Ovary (tissue), 7 donors: ENCODE results near the gene LNP1.

- PRO-cap, 7 experiments = peak in 5 of 7 experiments; most common plus-strand start chr3:100041670 (in 4); most common minus-strand start chr3:100041473 (in 3)
- RAMPAGE, long total RNA, 2 experiments = start-site peak on the minus strand in 1 of 2 experiments, at chr3:100041442-100041478 at its widest, 25 reads per replicate
These were observed 73.0 kb downstream of the FILIP1L start for GRCh38 chr3:100041231-100041831.

- PRO-cap, 7 experiments = no peak in any of the 7 experiments
- RAMPAGE, long total RNA, 2 experiments = no peak in any of the 2 experiments
These were observed 34.1 kb upstream of the TBC1D23 start for GRCh38 chr3:100226530-100227155.

GRCh38 chr3:100269671-100270377, 9.0 kb downstream of the TBC1D23 start:
- PRO-cap, 7 experiments = no peak in any of the 7 experiments
- RAMPAGE, long total RNA, 2 experiments = no peak in any of the 2 experiments

DNA sequence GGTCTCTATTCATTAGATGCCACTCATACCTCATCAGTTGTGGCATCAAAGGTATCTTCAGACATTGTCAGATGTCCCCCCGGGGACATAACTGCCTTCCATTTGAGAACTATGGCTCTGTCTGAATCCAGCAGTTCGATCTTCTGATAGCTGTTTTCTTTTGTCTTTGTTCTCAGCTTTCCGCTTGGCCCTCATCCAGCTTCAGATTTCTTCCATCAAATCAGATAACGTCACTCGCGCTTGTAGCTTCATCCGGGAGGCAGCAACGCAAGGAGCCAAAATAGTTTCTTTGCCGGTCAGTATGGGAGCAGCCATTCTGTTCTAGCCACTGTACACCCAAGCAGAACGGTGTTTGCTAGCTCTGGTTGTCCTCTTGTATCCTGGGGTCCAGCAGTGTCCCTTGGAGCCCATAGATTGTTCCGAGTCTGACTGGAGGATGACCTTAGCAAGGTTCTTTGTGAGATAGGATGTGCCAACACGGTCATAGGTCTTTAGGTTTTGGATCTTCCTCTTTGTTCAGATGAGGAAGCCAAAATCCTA, 4.4 kb downstream of the NIT2 start:
- PRO-cap, 7 experiments = no peak in any of the 7 experiments
- RAMPAGE, long total RNA, 2 experiments = no peak in any of the 2 experiments

DNA sequence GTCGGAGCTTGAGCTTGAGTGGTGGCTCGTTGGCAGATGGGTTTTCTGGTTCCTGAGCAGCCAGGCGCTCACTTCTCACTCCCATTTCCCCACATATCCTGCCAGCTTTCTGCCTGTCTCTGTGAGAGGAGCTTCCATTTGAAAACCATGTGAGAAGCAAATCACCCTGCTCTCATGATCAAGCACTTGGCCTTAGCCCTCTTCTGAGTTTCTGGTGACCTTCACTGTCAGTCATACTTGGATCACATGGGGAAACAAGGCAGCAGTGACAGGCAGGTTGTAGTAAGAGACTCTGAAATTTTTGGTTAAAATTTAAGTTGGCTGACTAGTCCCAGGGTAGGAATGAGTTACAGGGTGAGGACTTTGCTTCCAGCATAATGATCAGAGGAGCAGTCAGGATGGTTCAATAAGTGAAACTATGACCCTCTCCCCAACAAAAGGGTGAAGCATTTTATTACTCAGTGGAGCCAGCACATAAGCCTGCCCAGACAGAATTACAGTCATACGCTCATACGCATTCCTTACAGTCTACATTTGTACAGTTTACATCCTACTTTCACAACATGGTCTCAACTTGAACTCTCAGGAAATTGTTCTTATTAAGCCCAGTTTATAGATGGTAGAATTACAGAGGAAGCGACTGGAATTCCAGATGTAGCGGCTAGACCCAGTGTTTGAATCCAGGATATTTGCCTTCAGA, 18.1 kb downstream of the NIT2 start:
- PRO-cap, 7 experiments = no peak in any of the 7 experiments
- RAMPAGE, long total RNA, 2 experiments = no peak in any of the 2 experiments

DNA sequence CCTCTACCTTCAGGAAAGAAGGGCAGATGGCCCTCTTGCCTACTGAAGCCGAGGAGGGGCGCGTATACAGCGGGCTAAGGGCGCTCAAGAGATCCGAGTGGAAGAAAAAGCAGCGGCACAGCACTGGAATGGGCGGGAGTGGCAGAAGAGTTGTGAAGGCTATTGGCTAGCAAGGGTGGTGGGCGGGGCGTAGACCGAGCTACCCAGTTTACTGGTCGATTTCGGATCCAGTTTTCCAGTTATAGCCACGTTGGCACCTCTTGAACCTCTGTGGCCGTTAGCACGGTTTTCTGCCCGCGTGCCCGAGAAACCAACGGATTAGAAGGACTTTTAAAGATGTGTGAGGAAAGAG, at the start of gene LNP1:
LNP1 (plus strand) TSS at position 230 of the 352 bp plus-strand sequence.
- PRO-cap, 7 experiments = peak in 7 of 7 experiments; most common plus-strand start position 230 of the sequence (in 7); most common minus-strand start position 99 of the sequence (in 4)
- RAMPAGE, long total RNA, 2 experiments = start-site peak on the plus strand in 1 of 2 experiments, centred at position 262 of the sequence, 21 reads per replicate

- PRO-cap, 7 experiments = no peak in any of the 7 experiments
- RAMPAGE, long total RNA, 2 experiments = no peak in any of the 2 experiments
These were observed 26.8 kb upstream of the TFG start for GRCh38 chr3:100682312-100683018.

GRCh38 chr3:100982580-100983114, 10.6 kb downstream of the ABI3BP start:
- PRO-cap, 7 experiments = peak in 1 of 7 experiments; most common plus-strand start chr3:100983008 (in 1); most common minus-strand start chr3:100982916 (in 1)
- RAMPAGE, long total RNA, 2 experiments = no peak in any of the 2 experiments

GRCh38 chr3:101567253-101568151, 5.8 kb downstream of the TRMT10C start:
- PRO-cap, 7 experiments = no peak in any of the 7 experiments
- RAMPAGE, long total RNA, 2 experiments = no peak in any of the 2 experiments

DNA sequence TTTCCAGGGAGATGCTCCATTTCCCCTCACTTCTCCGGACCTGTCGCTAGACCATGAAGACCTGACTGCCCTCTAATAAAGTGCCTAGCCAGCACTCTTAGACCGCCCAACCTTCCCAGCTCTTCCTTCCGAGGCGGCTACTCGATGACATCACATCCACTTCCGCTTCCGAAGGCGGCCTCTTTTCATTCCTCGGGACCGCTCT, 165 bp upstream of the PCNP start:
- PRO-cap, 7 experiments = peak in 7 of 7 experiments; most common minus-strand start position 154 of the sequence (in 4)
- RAMPAGE, long total RNA, 2 experiments = start-site peak on the minus strand in 1 of 2 experiments, centred at position 147 of the sequence, 6 reads per replicate

DNA sequence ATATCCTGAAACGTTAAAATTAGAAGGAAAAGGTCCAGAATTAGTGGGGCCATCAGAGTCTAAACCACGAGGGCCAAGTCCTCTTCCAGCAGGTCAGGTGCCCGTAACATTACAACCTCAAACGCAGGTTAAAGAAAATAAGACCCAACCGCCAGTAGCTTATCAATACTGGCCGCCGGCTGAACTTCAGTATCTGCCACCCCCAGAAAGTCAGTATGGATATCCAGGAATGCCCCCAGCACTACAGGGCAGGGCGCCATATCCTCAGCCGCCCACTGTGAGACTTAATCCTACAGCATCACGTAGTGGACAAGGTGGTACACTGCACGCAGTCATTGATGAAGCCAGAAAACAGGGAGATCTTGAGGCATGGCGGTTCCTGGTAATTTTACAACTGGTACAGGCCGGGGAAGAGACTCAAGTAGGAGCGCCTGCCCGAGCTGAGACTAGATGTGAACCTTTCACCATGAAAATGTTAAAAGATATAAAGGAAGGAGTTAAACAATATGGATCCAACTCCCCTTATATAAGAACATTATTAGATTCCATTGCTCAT, 7.0 kb upstream of the RPL24 start:
- PRO-cap, 7 experiments = no peak in any of the 7 experiments
- RAMPAGE, long total RNA, 2 experiments = no peak in any of the 2 experiments

DNA sequence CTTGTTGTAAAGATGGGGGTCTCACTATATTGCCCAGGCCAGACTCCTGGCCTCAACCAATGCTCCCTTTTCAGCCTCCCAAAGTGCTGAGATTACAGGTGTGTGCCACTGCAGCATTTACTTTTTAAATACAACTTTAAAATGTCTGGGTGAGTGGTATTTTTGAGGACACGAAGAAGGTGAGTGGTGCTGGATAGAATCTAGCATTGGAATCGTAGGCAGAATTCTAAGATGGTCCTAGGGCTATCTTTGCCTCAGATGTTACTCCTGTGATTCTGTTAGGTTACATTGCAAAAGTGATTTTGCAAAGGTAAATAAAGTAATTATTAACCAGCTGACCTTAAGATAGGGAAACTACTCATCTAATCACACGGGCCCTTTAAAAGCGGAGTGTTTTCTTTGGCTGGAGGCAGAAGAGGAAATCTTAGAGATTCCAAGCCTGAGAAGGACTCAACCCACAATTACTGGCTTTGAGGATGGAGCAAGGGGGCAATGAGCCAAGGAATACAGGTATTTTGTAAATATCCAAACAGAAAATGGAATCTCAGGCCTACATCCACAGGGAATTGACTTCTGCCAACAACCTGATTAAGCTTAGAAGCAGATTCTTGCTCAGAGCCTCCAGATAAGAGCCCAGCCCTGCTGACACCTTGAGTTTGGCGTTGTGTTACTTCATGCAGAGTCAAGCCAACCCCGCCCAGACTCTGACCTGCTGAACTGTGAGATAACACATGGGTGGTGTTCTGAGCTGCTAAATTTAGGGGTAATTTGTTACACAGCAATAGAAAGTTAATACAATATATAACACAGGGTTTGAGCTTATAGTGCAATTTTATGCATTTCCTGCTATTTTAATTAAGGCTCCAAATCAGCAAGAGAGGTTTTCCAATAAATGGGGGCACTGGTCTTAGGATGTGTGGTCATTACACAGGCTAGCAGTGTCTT, 19.2 kb downstream of the NFKBIZ start:
- PRO-cap, 7 experiments = no peak in any of the 7 experiments
- RAMPAGE, long total RNA, 2 experiments = no peak in any of the 2 experiments

GRCh38 chr3:101950427-101951200, 101.3 kb downstream of the NFKBIZ start:
- PRO-cap, 7 experiments = no peak in any of the 7 experiments
- RAMPAGE, long total RNA, 2 experiments = no peak in any of the 2 experiments

DNA sequence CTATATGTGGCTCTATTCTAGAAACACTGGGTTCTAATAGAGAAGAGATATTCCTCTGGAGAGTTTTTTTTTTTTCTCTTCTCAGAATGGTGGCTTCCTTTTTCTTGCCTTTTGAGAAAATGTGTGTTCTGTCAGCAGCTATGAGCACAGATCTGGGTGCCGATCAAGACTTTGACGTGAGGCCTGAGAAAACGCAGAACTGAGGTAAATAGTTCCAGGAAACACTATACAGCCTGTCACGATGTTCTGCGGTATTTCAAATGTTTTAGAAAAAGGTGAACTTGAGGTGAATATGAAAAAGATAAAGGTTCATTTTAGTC, 264.9 kb downstream of the NFKBIZ start:
- PRO-cap, 7 experiments = no peak in any of the 7 experiments
- RAMPAGE, long total RNA, 2 experiments = no peak in any of the 2 experiments

DNA sequence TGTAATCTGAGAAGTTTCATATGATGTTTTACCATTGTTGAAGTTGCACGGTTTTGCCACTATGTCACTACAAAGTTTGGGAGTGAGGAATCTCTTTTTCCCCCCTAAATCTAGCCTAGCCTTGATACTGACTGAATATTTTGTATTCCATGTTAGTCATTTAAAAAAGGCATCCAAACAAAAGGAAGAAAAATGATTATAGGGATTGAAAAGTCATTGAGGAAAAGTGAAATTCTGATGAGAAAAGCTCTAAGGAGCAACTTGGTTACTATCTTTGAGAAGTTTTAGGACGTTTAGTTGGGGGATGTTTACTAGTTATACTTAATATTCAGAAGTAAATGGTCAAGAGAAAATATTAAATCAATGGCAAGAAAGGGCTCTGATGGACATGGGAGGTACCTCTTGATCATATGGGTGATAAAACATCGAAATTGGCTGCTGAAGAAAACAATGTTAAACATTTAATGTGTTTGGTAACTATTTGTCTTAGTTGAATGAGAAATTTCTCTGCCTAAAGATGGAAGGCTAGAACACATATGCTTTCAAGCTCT, 152.3 kb downstream of the ZPLD1 start:
- PRO-cap, 7 experiments = peak in 4 of 7 experiments; most common plus-strand start position 296 of the sequence (in 4)
- RAMPAGE, long total RNA, 2 experiments = no peak in any of the 2 experiments

DNA sequence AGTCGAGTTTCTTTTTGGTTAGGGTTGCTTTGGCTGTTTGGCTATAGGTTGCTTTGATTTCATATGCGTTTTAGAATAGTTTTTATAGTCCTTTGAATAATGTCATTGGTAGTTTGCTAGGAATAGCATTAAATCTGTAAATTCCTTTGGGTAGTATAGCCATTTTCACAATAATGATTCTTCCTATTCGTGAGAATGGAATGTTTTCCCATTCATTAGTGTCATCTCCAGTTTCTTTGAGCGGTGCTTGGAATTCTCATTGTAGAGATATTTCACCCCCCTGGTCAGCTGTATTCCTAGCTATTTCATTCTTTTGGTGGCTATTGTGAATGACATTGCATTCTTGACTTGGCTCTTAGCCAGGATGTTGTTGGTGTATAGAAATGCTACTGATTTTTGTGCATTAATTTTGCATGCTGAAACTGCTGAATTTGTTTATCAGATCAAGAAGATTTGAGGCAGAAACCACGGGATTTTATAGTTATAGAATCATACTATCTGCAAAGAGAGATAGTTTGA, 690.5 kb upstream of the ALCAM start:
- PRO-cap, 7 experiments = no peak in any of the 7 experiments
- RAMPAGE, long total RNA, 2 experiments = no peak in any of the 2 experiments

GRCh38 chr3:105364967-105365252, 1.8 kb upstream of the ALCAM start:
- PRO-cap, 7 experiments = no peak in any of the 7 experiments
- RAMPAGE, long total RNA, 2 experiments = no peak in any of the 2 experiments

DNA sequence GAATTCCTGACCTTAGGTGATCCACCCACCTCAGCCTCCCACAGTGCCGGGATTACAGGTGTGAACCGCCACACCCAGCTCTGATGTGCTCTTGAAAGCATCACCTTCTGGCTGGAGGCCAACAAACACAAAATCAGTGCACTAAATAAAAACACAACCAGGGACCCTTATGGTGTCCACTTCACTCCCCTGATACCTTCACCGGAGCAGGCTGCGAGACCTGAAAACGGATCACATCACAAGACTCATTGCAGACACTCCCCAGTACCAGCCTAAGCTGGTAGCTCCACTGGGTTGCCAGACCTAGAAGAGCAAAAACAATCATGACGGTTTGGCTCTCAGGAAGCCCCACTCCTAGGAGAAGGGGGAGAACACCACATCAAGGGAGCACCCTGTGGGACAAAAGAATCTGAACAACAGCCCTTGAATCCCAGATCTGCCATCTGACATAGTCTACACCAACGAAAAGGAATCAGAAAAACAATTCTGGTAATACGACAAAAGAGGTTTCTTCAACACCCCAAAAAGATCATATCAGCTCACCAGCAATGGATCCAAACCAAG, 36.5 kb downstream of the ALCAM start:
- PRO-cap, 7 experiments = no peak in any of the 7 experiments
- RAMPAGE, long total RNA, 2 experiments = no peak in any of the 2 experiments

- PRO-cap, 7 experiments = no peak in any of the 7 experiments
- RAMPAGE, long total RNA, 2 experiments = no peak in any of the 2 experiments
These were observed 180.6 kb downstream of the ALCAM start for GRCh38 chr3:105547172-105547764.

GRCh38 chr3:105798736-105799061, 70.1 kb downstream of the CBLB start:
- PRO-cap, 7 experiments = no peak in any of the 7 experiments
- RAMPAGE, long total RNA, 2 experiments = no peak in any of the 2 experiments